Diencephalon (tissue), 2 donors: ENCODE data around the gene BOC.

DNA sequence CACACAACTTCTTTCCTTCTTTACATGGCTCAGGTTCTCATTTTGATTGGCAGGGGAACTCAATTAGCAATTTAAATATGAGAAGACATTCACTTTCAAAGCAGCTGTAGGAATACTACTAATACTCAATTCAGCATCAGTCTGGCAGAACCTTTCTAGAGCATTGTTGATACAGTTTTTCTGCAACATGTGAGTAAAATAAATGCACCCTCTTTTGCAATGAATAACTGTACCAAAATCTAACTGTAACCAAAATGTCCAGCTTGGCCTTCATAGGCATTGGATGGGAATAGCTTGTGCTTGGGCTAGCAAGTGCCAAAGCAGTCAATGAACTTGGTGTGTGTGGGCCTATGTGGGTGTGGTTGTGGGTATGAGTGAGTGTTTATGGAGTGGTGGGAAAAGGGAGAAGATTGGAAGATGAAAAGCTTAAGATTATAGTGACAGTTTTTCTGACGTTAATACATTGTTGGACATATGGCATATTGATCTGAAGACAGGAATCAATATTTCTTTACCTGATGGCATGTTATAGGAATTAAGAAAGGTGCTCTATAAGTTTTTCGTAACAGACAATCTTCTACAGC is 35.4 kb upstream of the GCSAM start:
- RAMPAGE, long total RNA = no peak

- RAMPAGE, long total RNA = no peak
Observed at GRCh38 chr3:112302990-112303338, 8.9 kb upstream of the SLC9C1 start.

DNA sequence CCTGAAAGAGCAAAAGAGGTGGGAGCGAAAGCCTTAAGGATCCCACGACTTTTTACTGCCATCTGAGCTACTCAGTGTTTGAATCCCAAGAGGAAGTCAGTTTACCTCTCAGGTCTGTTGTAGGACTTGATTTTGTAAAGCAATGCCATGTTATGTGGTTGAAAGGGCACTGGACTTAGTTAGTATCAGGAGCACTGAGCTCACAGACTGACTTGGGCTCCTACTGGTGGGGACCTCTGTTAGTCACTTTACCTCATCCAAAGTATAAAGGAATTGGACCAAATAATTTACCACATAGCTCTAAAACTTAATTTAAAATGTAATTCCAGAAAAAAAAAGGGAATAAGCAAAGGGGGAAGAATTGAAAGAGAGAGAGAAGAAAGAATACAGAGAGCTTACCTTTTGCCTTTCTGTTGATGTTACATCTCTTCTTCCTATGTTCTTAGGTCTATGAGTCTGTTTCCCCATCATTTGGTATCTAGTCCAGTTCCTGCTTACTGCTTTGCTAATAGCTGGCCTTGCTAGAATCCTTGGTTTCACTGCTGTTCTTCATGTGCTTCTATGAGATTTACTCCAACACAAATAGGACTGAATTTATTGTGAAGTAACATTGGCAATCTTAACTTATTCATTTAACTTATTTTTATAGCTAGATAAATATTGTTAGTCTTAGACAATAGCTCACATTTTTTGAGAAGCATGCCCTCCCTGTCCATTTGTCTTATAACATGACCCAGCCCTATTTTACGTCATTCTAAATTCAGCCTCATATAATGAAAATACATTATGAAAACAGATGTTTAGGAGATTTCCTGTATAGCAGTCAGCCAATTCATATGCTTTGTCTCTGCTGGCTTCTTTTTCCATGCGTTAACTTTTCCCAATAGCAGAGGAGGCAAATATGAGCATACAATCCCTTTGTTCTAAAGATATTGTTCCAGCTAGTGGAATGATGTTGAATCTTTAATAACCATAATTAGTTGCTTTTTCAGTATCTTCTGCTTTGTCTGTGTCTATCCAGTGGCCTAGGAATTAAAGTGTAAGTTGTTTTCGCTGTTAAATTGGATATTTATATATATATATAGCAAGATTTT is 29.0 kb downstream of the CD200 start:
- RAMPAGE, long total RNA = no peak

DNA sequence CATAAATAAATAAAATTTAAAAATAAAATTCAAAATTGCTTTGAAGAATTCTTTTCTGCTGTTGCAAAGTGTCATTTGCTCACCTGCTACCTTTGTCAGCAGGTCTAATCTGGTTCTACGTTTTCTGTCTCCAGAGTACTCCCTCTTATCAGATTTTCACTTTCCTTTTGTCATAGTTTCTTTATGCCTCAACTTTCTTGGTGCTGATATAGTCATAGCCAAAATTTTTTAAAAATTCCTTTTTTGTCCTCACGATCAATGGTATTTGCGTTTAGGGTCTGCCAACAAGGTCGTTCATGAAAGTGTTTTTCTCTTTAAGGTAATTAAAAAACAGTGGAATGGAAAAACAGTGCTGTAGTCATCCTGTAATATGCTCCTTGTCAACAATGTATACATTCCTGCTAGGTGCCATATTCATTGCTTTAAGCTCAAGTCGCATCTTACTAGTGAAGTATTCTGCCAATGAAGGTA is 1.3 kb downstream of the SLC35A5 start:
- RAMPAGE, long total RNA = no peak

GRCh38 chr3:112564487-112565190 is 2.8 kb downstream of the SLC35A5 start:
- RAMPAGE, long total RNA = no peak

GRCh38 chr3:112604461-112605110 is 36.4 kb downstream of the CCDC80 start:
- RAMPAGE, long total RNA = no peak

DNA sequence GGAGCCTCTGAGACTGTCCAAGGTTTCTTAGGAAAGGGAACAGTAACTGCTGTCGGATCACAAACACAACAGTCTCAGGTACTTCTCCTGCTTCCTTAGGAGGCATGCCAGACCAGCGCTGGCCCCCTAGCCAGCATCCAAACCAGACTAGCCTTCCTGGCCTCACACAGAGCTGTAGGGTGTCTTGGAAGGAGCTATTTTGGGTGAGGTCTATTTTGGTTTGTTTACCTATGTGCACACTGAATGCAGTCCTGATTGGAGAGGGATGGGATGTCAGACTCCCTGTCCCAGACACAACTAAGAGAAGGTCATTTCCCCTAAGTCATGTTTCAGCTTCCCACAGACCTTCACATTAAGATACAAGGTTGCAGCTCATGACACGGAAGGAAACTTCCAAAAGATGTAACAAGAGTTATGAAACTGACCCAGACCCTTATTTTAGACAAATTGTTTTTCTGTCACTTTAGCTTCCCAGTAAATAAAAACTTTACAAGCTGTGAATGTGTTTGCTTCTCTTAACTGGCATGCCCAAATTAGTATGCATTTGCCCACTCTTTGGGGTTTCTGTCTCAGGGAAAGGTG is 28.7 kb downstream of the CCDC80 start:
- RAMPAGE, long total RNA = no peak

DNA sequence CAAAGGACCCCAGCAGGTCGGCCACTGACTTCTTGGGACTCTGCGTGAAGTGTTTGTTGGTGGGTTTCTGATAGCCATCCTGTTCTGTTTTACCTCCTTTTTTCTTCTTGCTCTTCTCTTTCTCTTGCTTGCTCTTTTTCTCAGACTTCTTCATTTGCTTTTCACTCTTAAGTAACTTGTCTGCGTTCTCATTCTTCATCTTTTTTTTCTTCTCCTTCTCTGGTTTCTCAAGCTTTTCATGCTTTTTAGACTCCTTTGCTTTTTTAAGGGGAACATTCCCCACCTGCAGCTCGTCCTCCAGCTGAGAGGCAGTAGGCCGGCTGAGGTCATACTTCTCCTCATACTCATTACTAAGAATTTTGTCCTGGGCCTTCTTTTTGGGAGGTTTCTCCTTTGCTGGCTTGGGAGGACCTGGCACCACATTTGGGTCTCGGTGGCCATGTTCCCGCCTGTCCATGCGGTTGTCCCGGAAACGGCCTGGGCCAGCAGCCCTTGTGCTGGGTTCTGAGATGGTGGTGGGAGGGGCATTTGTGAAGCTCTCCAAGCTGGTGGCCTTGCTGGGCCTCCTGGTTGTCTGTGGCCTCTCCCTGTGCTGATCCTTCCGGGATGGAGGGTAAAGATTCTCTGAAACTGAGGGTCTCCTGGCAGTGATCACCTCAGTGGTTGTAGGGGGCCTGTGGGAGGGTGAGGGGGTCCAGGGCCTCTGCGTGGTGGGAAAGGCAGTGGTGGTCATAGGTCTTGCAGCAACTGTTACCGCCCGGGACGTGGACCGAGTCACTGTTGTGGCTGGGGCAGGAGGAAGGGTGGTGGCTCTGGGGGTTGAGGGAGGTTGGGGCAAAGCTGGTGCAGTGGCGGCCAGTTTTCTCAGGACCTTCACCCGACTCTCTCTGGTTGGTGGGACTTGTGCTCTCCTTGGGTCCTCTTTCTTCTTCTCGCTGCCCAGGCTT is 2.6 kb downstream of the CCDC80 start:
- RAMPAGE, long total RNA = no peak

DNA sequence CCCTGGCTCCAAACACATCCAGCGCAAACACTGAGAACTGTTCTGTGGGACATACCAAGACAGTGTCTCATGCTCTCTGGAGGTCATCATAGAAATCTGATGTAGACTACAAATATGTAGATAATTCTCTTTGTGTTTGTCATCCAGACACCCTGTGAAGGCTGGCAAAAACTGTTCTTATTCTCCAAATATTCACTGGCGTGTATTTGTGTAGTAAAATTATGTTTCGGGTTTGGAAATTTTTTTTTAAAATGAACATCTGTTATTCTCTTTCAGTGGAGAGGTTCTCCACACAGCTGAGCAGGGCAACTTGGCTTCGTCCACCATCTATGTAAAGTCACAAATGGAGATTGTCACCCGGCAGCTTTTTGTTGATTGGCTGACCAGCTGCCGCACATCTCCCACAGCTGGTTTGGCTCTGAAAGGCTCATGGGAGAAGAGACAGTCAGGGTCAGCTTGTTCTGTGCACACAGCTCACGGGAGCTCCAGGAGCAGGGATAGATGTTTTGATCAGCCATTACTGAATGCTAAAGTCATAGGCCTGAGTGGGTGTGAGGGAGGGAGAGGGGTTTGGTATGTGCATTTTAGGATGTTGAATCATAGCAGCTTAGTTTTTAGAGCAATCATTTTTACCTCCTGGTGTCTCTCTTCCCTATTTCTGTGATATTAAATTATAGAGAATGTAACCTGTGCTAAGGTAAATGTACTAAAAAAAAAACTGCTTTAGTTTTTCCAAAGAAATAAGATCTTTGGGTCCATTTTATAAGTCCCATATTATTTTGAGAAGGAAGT is 12.9 kb upstream of the CCDC80 start:
- RAMPAGE, long total RNA = no peak

- RAMPAGE, long total RNA = no peak
Observed at GRCh38 chr3:112835298-112835788, 11.3 kb downstream of the CD200R1L start.

- RAMPAGE, long total RNA = no peak
Observed at GRCh38 chr3:113079224-113079935, 59.9 kb upstream of the NEPRO start.

GRCh38 chr3:113211188-113212257 is at the start of gene BOC:
Gene BOC (plus strand): TSS chr3:113211557.
- RAMPAGE, long total RNA = no peak

DNA sequence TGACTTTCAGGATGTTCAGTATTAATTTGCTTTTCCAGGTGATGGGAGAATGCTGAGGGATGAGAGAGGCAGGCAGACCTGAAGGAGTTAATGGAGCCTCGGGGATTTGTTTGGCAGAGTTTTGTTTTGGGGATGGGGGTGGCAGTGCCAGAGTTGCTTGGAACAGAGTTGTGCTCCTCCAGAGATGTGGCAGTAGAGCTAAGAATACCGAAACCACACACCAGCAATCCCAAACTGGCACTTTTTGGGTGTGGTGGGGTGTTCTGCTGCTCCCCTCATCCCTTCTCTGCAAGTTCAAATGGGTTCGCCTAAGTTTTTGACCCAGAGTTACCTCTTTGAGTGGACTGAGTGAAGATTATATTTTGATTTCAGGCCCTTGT is 1.5 kb downstream of the BOC start:
- RAMPAGE, long total RNA = no peak

DNA sequence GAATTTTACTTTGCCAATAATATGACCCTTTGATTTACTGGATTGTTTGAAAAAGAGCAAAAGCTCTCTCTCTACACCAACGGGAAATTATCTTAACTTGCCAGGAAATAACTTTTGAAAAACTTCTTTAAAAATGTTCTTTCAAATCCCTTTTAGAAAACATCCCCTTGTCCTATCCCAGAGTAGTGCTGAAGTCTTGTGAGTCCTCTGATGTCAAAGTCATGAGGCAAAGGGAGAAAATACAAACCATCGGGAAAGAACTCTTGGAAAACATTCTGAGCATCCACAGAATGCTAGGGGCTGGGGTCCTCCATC is 36.4 kb downstream of the BOC start:
- RAMPAGE, long total RNA = no peak

DNA sequence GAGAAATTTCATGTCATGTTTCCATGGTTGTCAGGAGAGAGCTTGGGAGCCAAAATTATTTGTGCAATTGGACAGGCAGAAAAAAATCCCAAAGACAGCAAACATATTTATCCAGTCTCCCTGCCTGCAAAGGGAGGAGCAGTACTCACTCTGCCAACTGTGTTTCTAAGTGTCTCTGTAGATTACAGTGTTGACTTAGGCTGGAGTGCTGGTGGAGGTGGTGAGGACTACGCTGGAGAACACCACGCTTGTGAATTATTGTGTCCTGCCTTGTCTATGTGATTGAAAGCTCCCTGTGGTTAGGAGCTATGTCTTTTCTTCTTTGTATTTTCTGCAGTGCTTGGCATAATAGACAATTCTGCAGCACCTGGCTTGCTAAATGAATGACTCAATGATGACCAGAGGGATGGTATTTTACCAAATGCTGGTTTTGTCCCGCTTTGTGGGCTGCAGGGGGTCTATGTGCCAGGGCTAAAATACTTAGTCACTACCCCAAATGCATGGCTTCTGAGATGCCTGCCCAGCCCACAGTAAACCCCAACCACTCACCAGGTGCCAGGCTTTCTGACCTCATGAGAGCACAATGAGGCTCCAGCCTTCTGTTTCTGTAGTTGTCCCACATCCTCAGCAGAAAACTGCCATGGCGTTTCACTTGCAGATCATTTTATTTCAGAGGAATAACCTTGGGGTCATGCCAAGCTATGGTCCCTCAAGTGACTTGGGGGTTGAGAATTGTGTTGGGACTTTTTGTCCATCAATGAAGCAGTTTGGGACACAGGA is 50.9 kb downstream of the BOC start:
- RAMPAGE, long total RNA = no peak

- RAMPAGE, long total RNA = no peak
Observed at GRCh38 chr3:113534307-113534733, 2.0 kb downstream of the SIDT1 start.

DNA sequence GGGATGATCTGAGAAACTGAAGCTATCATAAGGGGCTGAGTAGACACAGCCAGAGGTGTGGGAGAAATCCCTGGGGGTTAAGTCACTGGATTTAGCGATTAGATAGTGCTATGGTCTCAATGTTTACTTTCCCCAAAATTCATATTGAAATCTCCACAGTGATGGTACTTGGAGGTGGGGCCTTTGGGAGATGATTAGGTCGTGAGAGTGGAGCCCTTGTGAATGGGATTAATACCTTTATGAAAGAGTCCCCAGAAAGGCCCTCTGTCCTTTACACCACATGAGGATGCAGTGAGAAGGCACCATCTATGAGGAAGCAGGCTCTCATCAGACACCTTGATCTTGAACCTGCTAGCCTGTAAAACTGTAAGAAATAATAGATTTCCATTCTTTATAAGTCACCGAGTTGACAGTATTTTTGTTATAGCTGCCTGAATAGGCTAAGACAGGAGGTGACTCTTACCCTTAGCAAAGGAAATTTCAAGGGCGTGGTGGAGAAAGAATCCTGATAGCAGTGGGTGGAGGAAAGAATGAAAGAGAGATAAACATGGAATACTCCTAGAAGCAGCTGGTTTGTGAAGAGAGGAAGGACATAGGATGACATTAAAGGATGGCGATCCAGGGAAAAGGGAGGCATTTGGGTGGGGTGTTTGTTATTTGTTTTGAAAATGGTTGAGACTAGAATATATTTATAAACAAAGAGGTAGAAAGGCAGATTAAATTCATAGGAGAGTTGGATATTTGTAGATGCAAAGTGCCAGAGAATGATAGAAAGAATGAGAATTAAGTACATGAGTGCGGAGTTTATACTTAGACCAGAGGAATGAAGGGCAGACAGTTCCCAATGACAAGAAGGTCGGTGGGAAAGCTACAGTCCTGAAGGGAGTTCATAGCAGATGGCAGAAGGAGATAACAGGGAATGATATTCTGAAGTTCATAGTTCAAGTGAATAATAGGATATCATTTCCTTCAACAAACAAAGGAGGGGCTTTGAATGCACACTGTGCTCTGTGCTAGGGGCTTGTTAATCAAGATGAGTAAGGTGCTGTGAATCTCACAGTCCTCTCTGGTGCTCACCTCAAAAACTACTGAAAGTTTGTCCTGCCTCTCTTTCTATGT is 41.4 kb downstream of the SIDT1 start:
- RAMPAGE, long total RNA = no peak

- RAMPAGE, long total RNA = no peak
Observed at GRCh38 chr3:113697075-113697947, 869 bp upstream of the USF3 start.

DNA sequence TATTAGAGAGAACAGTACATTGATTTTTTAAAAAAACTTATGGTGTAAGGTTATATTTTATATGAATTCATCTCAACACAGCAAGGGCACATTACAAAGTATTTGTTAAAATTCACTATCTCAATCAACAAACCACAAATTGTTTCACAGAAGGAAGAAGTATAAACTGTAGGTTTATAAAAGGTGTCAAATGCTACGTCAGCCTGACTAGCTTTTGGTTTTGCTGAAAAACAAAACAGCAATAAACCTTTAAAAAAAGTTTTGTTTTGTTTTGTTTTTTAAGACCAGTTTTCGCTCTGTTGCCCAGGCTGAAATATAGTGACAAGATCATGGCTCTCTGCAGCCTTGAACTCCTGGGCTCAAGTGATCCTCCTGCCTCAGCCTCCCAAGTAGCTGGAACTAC is 4.0 kb downstream of the NAA50 start:
- RAMPAGE, long total RNA = no peak

- RAMPAGE, long total RNA = no peak
Observed at GRCh38 chr3:114231638-114232036, 5.7 kb downstream of the ZNF80 start.